Progenitor cell of endocrine pancreas (in vitro differentiated cells): ENCODE measurements around the genes TBX21, OSBPL7 and SKAP1.

GRCh38 chr17:47117048-47117855, 71.8 kb downstream of the CDC27 start:
- PRO-cap = no peak

- PRO-cap = no peak
Observed at GRCh38 chr17:47152444-47153260, 36.4 kb downstream of the CDC27 start.

GRCh38 chr17:47158715-47159297, 30.3 kb downstream of the CDC27 start:
- PRO-cap = no peak

GRCh38 chr17:47204670-47206066, 4.0 kb upstream of the MYL4 start:
- PRO-cap = no peak

- PRO-cap = no peak
Observed at GRCh38 chr17:47310362-47310793, 13.4 kb upstream of the EFCAB13 start.

DNA sequence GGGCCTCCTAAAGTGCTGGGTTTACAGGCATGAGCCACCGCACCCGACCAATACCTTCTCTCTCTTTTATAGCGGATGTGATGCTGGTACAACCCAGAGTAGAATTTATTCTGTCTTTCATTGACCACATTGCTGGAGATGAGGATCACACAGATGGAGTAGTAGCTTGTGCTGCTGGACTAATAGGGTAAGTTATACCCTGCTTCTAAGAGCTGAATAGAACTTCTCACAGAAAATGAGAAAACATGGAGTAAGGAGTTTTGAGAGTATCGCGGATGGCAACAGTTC, 14.1 kb upstream of the TBKBP1 start:
- PRO-cap = no peak

DNA sequence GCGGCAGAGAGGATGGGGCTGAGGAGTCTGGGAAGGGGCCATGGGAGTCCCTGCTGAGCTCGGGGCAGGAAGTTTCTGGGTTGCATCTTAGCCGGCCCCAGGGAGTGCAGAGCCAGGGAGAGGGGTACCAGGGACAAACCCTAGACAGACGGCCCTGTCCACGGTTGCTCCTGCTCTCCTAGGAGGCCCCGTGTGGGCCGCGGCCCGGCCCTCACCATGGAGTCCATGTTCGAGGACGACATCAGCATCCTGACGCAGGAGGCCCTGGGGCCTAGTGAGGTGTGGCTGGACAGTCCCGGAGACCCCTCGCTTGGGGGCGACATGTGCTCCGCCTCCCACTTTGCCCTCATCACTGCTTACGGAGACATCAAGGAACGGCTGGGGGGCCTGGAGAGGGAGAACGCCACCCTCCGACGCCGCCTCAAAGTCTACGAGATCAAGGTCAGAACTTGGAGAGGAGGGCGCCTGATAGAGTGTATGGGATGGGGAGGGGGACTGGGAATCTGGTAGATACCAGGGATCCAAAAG, 2.0 kb downstream of the TBKBP1 start:
- PRO-cap = no peak

GRCh38 chr17:47732719-47733822, at the start of gene TBX21:
TSS of gene TBX21 (plus strand) at chr17:47733236.
- PRO-cap = unidirectional peak, plus-strand start at chr17:47733236

- PRO-cap = no peak
Observed at GRCh38 chr17:47790728-47791588, 30.6 kb downstream of the OSBPL7 start.

DNA sequence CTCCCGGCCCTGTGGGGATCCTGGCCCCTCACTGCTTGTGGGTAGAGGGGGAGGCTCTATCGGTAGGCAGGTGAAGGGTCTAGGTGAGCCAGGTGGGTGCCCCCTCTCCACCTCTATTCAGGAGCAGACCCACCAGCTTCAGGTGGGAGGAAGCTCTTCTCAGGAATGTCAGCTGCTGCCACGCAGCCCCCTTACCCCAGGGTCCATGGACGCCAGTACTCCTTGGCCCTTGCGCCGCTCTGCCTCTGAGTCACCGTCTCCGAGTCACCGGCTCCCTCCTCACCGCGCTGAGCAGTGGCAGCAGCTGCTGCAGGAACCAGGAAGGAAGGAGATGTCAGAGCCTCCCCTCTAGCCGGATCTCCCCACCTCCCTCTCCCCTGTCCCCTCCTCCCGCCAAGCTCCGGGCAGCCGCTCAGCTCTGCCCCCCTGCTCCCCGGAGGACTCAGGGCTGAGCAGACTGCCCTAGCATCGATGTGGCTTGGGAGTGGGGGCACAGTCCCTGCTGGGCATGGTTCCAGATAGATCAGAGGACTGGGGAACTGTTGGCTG, at the start of gene OSBPL7:
TSS of gene OSBPL7 (minus strand) at position 324 of the 549 bp plus-strand sequence.
- PRO-cap = bidirectional peak, plus-strand start at position 297 of the sequence, minus-strand start at position 296 of the sequence

DNA sequence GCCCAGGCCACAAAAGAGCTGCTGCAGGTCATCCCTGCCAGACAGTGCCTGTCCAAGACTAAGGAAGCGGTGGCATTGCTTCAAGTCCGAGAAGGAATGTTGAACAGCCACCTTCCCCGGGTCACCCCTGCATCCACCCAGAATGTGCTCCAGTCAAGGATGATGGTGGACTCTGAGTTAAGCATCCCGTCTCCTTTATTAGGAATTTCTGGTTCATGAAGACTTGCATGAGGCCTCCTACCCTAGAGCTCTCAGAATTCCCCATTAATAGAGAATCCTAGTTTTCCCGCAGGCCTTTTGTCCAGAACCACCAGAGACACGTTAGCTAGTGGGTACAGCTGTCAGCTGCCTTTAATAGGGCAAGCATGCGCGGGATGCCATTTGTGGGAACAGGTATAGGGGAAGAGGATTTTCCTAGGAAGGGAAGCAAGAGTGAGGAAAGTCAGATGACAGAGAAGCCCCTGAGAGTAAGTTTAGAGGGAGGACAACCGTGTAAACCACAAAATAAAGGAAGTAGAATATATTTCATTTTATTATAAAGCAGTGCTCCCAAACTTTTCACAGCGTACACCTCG, 1.4 kb upstream of the OSBPL7 start:
- PRO-cap = no peak

GRCh38 chr17:47883135-47883919, 12.7 kb upstream of the SP2 start:
- PRO-cap = no peak

DNA sequence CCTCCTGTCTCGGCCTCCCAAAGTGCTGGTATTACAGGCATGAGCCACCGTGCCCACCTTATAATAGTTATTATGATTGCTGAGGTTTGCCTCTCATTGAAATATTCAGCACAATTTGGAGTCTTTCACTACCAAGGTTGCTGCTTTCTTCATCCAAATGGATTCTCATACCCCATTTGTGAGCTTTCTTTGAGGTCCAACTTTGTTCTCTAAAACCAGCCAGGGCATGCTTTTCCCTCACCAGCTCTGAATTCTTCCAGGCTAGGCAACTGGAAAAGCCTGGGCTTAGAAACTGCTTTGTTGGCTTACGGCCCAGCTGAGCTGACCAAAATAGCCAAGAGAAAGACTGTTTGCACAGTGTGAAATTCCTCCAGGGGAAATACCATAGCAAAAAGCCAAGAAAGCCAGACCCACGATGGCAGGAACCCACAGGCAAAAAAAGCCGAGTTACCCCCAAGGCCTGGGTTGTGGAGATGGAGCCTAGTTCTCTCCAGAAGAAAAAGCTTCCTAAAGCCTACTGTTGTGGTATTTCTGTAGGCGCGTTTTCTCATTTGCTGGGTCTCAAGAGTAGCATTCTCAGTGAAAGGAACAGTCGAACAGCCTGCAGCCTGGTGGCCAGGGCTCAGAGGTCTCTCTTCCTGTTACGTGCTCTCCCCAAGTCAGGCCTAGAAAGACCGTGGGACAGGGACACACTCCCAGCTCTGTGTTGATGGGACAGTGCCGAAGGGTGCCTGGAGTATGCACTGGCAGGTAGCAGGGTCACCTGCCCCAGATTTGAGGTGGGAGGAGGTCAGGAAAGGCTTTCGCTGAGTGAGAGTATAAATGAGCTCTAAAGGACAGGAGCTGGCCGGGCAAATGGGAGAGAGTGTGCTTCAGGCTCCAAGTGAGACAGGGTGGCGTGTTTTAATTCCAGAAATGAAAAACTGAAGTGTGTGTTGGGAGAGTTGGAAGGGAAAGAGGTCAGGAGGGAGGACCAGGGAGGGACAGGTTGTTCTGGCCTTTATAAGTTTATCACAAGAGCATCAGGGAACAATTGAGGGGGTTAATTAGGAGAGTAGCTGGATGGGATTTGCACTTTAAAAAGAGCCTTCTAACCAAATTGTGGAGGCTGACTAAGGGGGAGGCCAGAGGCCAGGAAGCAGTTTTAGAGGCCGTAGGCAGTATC, 9.4 kb downstream of the SP2 start:
- PRO-cap = no peak

GRCh38 chr17:47945029-47946066, 4.0 kb downstream of the PNPO start:
- PRO-cap = no peak

DNA sequence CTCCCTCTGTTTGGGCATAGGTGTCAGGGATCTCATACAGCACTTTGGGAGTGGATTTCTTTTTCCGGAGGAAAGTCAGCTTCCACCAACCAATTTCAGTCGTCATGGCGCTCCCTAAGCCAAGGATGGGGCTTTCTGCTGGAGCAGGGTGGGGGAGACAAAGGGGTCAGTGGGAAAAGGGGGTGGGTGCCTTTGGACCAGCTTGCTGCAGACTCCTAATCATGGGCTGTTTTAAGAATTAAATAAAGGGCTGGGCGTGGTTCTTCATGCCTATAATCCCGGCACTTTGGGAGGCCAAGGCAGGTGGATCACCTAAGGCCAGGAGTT, 4.6 kb downstream of the PRR15L start:
- PRO-cap = no peak

DNA sequence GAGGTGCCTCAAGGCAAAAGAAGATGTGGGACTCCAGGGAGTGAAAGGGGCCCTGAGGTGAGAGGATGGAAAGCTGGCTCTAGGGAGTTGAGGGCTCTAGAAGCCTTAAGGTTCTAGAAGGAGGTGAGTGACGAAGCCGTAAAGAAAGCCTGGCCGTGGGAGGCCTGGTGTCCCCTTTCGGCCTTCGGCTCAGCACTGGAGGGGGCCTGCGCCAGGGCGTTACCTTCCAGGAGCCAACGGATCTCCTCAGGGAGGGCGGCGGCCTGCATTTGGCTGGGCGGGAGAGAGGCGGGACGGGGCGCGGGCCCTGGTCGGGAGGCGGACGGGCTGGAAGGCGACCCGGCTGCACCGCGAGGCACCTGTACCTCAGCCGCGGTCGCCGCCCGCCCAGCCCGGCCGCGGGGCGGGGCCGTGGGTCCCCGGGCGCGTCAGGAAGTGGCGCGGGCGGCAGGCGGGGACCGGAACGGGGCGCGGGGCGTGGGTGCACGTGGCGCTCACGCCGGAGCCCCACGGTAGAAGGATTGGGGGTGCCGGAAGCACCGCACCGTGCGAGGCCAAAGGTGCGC, at the start of gene SKAP1:
TSS of gene SKAP1 (minus strand) at position 363 of the 566 bp plus-strand sequence.
- PRO-cap = no peak

- PRO-cap = no peak
Observed at GRCh38 chr17:48552823-48553554, 8.1 kb upstream of the HOXB2 start.

- PRO-cap = no peak
Observed at GRCh38 chr17:48559898-48560971, 15.3 kb upstream of the HOXB2 start.

DNA sequence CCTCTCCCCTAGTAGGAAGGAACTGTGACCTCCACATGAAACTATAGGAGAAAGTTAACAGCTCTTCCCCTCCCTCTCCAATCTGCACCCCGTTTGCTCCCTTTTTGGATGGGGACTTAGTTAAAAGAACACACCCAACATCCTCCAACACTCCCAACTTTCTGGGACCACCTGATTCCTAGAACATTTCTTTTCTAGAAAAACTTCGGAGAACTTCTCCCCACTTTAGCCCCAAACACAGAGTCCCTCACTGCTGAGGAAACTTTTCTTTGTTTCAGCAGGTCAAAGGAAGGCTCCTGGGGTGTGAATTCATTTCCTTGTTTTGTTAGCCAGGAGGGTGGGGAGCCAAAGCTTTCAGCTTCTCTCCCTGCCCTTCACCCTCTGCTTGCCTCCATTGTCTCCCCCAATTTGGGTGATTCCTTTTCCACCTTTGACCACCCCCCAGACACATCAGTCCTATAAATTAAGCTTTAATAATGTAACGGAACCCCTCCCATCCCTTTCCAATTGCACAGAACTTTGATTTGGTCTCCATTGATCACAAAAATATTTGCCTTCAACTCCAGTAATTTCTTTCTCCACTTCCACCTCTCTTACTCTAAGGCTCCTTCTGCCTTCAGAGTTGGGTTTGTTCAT, 10.5 kb downstream of the HOXB4 start:
- PRO-cap = no peak

DNA sequence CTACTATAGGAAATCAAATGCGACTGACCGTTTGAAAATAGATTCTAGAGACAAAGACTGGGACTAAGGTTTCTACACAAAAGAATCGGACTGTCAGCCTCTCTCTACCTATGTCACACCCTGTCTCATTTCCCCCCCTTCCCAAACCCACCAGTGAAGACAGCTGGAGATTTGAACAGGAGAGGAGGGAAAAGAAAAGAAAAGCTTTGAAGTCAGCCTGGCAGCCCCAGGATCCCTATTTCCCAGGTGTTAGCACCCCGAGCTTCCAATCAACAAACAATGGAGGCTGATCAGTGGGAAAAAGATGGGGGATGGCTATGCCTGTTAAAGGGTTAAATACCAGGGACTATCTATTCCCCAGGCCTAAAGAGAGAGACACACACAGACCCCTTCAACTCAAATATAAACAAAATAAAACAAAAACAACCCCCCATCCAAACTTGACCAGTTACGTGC, 8.2 kb downstream of the HOXB4 start:
- PRO-cap = no peak